OCI-LY7 (cell line): ENCODE measurements around the genes PSMD13, NLRP6 and PHRF1.

DNA sequence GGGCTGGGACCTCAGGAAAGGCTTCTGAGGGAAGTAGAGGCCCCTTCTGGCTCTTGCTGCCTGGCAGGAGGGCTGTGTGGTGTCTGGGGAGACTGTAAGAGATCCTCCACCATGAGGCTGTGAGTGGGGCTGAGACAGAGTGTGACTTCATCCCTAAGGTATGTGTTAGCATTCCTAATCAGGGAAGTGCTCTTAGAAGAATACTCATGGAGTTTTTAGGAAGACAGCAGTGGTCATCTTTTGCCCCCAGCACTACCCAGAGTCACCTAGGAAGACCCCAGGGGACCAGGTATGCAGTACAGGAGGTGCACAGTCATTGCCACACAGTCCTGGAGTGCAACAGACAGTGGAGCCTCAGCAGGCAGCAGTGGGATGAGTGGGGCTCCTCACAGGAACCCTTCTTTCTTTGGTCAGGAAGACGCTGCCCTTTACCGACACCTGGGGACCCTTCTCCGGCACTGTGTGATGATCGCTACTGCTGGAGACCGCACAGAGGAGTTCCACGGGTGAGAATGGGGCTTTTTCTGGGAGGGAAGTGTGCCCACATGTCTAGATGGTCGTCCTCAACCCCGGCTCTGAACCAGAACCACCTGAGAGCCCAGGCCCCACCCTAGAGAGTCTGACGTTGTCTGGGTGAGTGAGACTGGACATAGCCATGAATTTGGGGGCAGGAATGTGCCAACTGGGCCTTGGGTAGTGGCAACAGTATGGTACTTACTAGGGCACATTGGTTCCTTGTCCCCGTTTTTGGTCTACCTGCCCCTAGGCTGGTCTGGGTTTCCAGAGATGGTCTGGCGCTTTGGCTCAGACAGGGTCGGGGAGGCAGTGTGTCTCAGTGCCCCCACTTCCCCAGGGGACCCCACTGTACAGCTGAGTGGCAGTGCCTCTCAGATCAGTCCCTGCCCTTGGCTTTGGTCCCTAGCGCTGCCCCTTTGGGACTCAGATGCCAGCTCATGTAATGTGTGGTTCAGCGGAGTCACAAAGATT is 2.9 kb downstream of the RIC8A start:
- PRO-cap, result no peak
- RAMPAGE, long total RNA, result no peak

- PRO-cap, result no peak
- RAMPAGE, long total RNA, result no peak
These were observed 11.5 kb downstream of the RIC8A start for GRCh38 chr11:218765-219742.

GRCh38 chr11:236705-237157 is at the start of gene PSMD13:
Gene PSMD13 (plus strand): TSS chr11:236976.
- PRO-cap, result bidirectional peak, plus-strand start at chr11:236980, minus-strand start at chr11:236926
- RAMPAGE, long total RNA, result start-site peak on the plus strand at chr11:236993-237033, 317 and 59 reads in 2 replicates

DNA sequence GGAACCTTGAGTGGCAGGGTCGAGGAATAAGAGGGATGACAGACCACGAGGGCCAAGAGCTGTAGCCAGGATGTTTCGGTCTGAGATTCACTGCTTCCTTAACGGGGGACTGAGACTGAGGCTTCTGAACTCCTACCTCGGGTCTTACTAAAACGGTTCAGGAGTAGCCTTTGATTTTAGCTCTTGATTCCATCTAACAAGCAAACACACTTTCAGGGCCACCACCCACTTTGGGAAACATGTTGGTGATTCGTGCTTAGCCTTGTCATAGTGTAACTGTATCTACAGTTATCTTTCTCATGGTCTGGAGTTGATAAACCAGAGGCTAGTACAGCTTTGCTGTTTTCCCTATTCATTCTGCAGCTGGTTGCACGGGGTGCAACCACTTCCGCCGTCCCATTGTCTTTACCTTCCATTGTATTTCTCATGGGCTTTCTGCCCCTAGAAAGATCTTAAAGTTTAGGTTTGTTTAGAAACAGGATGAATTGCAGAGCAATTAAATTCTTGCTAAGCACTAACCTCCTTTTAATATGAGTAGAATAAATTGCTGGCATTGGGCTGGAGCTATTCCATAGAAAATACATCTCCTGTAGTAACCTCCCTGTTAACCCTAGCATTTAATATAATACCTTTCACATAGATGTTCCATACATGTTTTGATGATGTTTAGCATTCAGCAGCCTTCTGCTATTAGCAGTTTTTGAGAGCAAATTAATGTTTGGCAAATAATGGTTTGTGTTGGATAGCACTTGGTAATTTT is 709 bp downstream of the PSMD13 start:
- PRO-cap, result no peak
- RAMPAGE, long total RNA, result no peak

DNA sequence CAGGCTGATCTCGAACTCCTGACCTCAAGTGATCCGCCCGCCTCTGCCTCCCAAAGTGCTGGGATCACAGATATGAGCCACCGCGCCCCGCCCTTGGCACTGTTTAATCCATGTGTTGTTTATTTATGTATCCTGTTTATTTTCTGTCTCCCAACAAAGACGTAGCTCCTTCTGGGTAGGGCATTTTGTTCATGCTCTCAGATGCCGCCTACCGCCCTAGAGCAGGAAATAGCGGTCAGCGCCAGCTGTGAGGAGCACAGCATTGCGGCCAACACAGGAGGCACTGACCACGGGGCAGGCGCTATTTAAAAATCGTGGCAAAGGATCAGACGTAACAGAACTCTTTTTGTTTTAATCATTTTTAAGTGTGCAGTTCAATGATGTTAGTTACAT is 9.5 kb upstream of the NLRP6 start:
- PRO-cap, result bidirectional peak, plus-strand start at position 244 of the sequence, minus-strand start at position 216 of the sequence
- RAMPAGE, long total RNA, result start-site peak on the minus strand centred at position 195 of the sequence, 9 bp wide, 37 and 23 reads in 2 replicates

GRCh38 chr11:278271-278561 is at the start of gene NLRP6:
Gene NLRP6 (plus strand): TSS chr11:278407.
- PRO-cap, result no peak
- RAMPAGE, long total RNA, result no peak

DNA sequence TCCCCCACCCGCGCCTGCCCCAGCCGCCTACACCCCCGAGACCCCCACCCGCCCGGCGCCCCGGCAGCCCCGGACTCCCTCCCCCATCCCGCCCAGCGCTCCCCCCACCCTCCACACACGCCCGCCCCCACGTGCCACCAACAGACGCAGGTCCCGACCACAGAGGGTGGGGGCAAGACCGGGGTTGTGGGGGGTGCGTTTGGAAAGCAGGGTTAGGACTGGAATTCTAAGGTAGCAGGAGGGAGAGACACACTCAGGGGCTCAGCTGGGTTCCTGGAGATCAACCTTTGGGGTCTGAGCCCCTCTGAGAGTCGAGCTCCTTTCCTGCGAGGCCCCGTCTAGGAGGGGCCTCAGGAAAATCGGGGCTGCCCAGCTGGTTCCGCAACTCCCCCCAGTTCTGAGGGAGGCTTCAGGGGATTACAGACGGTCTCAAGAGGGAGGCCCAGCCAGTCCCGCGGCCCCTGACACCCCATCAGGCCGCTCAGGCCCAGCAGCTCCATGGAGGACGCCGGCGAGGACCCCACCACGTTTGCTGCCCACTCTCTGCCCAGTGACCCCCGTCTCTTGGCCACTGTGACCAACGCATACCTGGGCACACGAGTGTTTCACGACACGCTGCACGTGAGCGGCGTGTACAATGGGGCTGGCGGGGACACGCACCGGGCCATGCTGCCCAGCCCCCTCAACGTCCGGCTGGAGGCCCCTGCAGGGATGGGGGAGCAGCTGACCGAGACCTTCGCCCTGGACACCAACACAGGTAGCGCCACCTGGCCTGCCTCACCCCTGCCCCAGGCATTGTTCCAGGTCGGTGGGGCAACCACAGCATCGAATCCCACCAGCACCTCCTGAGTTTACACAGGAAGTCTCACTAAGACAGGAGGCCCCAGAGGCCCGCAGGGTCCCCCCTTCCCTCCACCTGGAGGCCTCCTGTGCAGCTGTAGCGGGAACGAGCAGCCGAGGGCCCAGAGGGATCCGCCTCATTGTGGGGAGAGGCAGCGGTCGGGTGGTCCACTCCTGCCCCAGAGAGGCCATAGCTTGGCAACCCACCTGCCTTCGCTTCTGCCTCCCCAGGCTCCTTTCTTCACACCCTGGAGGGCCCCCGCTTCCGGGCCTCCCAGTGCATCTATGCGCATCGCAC is 762 bp downstream of the PGGHG start:
- PRO-cap, result no peak
- RAMPAGE, long total RNA, result no peak

GRCh38 chr11:325462-326323 is 5.0 kb upstream of the IFITM3 start:
- PRO-cap, result no peak
- RAMPAGE, long total RNA, result no peak

GRCh38 chr11:326948-328153 is 6.7 kb upstream of the IFITM3 start:
- PRO-cap, result bidirectional peak, plus-strand start at chr11:327179, minus-strand start at chr11:327147; bidirectional peak, plus-strand start at chr11:327492, minus-strand start at chr11:327463
- RAMPAGE, long total RNA, result no peak

DNA sequence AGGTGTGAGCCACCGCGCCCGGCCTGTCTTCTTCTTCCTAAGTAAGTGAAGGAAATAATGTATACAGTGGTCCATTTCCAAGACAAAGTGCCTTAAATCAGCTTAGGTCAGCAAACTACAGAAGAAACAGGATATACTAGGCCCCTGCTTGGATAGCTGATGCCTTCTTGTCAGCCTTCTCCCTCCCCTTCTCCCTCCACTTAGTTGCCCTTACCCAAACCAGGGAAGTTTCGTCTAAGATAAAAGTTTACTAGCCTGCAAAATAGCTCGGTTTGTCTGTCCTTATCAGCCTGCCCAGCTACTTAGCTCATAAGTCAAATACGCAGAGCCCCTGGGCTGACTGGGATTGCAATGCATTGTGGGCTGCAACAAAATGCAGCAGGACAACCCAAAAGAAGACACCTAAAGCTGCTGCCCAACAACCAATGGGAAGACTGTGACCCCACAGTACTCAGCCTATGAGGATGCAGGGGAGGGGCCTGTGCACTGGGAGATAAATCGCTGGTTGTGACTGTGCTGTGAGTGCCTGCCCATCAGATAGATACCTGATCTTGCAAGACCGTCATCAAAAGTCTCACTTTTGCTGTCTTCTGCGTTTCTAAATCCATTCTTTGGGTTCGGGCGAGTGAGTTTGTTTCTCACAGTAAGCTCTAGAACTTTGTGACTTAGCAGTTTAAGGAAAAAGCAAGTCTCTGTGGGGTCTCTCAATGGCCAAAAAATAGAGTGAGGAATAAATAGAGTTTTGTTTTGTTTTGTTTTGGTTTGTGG is 8.7 kb upstream of the IFITM3 start:
- PRO-cap, result bidirectional peak, plus-strand start at position 519 of the sequence, minus-strand start at position 311 of the sequence
- RAMPAGE, long total RNA, result no peak

DNA sequence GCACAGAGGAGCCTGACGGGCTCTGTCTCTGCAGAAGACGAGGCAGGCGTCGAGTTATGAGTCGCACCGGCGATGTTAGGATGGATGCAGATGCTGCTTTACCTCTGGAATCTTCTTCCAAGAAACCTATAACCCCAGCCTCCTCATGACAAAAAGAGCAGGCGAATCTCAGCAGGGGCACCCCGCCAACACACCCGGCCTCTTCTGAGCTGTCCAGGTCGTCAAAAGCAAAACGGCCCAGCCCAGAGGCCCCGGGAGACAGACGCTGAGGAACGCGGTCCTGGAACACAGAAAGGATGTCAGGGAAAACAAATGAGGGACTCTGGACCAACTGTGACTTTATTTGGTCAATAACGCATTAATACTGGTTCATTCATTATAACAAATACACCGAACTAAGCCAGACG is 10.9 kb upstream of the B4GALNT4 start:
- PRO-cap, result no peak
- RAMPAGE, long total RNA, result no peak

DNA sequence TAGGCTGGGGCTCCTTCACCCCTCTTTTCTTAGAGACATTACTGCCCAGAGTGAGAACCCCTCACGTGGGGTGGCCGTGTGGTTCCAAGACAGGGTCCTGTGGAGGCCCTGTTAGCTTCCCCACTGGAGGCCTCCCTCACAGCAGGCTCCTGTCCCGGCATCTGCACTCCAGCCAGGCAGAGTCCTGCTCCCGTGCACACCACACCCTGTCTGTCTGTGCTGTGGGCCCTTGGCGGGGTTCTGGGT is 5.1 kb downstream of the PTDSS2 start:
- PRO-cap, result no peak
- RAMPAGE, long total RNA, result no peak

DNA sequence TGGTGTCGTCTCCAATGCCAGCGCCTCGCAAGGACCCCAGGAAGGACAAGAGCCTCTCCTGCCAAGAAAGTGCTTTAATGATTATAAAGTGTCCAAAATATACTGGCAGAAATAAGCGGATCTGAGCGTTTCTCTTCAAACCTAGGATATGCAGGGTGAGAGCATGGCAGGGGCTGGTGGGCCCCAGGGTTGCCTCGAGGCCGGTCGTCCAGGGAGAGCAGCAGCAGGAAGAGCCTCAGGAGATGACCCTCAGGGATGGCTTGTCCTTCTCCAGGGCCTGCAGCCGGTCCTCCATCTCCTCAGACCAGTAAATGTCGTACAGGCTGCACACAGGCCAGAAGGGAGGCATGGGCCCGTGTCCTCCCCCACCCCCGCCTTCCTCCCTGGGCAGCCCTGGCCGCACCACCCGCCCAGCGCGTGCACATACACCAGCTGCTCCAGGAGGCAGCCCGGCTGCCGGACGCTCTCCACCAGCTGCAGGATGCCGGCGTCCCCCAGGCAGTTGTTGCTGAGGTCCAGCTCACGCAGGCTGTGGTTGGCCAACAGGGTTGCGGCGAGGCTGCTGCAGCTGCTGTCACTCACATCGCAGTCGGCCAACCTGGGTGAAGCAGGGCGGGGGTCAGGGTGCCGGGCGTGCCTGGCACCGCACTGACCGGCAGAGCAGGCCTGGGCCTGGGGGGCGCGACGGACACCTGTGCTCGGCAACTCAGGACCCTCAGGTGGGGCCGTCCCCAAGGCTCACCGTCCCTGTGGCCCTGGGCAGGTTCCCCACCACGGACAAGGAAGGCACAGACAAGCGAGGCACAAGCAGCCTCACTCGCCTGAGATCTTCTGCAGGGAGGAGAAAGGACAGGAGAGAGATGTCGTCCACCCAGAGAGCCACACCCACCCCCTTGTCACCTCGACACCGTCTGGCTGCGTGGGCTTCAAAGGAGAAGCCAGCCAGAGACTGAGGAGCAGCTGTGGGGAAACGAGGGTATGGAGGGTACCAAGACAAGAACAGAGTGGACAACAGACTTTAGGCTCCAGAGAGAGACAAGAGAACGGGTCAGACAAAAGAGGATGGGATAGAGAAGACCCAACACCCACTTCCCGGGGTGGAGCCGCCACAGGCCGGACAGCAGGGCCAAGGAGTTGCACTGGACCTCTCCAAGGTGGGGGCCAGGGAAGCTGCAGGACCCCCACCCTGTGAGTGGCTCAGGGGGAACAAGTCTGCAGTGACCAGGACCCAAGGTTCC is 12.2 kb downstream of the RNH1 start:
- PRO-cap, result no peak
- RAMPAGE, long total RNA, result no peak

DNA sequence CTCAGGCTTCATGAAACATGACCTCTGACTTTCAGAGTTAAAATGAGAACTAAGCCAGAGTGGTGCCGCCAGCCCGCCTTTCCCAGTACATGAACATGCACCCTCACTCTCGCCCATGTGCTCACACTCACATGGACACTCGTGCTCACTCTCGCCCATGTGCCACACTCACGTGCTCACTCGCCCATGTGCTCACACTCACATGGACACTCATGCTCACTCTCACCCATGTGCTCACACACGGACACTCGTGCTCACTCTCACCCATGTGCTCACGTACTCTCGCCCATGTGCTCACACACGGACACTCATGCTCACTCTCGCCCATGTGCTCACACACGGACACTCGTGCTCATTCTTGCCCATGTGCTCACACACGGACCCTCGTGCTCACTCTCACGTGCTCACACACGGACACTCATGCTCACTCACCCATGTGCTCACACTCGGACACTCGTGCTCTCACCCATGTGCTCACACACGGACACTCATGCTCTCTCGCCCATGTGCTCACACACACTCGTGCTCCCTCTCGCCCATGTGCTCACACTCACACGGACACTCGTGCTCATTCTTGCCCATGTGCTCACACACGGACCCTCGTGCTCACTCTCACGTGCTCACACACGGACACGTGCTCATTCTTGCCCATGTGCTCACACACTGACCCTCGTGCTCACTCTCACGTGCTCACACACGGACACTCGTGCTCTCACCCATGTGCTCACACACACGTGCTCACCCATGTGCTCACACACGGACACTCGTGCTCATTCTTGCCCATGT is 9.9 kb downstream of the RNH1 start:
- PRO-cap, result no peak
- RAMPAGE, long total RNA, result no peak

DNA sequence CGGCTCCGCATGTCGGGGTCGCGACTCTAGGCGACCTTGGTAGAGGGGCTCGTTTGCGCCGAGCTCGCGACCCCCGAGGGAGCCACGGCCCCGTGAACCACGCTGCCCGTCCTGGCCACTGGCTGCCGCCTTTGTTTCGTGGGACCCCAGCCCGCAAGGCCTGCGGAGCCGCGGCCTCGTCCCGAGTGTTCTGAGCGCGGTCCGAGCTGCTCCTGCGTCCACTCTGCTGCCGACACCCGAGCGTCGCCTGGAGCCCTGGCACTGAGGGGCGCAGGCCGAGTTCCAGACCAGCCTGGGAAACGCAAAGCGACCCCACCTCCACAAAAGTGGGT is 625 bp upstream of the RNH1 start:
- PRO-cap, result no peak
- RAMPAGE, long total RNA, result no peak

DNA sequence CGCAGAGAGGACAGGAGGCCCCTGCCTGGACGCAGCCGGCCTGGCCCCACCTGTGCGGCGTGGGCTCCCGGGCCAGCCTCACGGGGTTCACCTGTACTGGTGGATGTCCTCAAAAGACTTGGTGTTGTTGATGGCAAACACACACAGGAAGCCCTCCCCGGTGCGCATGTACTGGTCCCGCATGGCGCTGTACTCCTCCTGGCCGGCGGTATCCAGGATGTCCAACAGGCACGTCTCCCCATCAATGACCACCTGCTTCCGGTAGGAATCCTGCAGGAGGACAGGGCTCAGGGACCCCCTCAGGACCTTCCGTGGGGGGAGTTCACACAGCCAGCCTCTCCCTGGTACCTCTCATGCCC is 1.7 kb downstream of the HRAS start:
- PRO-cap, result no peak
- RAMPAGE, long total RNA, result no peak

GRCh38 chr11:560043-560572 is 430 bp downstream of the LMNTD2 start:
- PRO-cap, result no peak
- RAMPAGE, long total RNA, result no peak

DNA sequence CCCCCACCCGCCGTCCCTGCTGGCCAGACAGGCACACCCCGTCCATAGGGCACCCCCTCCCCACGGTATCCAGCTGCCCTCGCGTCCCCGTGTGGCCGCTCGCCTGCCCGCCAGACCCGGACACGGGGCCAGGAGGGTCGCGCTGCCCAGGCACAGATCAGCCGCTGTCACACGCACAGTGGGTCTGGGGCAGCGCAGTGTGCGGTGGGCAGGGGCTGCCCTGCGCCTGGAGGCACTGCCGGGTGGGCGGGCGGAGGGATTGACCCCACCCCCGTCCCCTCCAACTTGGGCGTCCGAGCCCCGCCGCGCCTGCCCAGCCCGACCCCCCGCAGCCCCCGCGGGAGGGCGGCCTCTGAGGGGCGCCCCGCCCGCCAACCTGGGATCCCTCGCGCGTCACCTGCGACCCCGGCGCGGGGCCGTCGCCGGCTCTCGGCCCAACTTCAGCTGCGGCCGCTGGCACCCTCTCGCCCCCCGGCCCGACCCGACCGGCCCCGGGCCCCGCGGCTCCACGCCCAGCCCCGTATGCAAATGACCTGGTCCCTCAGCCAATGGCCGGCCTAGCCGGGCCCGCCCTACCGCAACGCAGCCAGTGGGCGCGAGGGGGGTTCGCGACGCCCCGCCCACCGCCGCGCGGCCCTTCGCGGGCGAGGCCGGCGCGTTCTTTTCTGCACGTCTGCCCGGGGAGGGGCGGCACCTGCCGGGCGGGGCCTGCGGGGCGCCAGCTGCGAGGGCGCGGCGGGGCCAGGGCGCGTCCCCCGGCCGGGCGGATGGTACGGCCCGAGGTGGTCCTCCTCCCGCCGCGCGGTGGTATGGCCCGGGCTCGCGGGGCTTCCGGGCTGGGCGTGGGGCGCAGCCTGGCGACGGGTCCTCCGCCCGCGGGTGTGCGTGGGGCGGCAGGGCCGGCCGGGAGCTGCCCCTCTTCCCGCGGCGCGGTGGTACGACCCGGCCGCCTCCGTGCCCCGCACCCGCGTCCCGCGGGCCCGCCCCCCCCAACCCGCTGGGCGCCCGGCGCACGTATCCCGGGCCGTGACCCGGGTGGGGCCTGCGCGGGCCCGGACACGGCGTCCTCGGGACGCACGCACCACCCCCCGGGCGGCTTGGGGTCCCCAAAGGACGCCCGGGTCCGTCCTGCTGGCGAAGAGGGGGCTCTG is 7.6 kb downstream of the RASSF7 start:
- PRO-cap, result bidirectional peak, plus-strand start at position 855 of the sequence, minus-strand start at position 483 of the sequence
- RAMPAGE, long total RNA, result no peak

GRCh38 chr11:576068-577138 is at the start of gene PHRF1:
Gene PHRF1 (plus strand): TSS chr11:576470.
- PRO-cap, result bidirectional peak, plus-strand start at chr11:576173, minus-strand start at chr11:575853; bidirectional peak, plus-strand start at chr11:576472, minus-strand start at chr11:576414
- RAMPAGE, long total RNA, result no peak

DNA sequence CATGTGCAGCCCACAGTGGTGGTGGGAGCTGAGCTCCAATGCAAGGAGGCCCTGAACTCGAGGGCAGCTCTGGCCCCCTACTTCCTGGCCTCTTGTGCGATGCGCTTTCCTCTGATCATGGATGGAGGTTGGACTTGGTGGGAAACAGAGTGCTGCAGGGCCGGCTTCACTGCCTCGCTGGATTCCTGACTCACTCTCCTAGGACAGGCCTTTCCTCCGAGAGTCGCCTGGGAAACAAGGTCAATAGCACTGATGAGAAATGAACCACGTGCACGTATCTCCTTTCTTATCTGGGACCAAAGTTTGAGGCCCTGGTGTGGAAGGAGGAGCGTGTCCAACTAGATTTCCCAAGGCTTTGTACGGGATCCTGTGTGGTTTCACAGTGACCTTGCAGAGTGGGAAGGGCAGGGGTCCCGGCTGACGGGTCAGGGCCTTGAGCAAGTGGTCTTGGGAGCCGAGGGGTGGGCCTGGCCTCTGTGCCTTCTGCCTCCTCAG is 3.8 kb downstream of the PHRF1 start:
- PRO-cap, result no peak
- RAMPAGE, long total RNA, result no peak